Mesothelial cell of epicardium (in vitro differentiated cells): ENCODE data around the gene PPP3R1.

DNA sequence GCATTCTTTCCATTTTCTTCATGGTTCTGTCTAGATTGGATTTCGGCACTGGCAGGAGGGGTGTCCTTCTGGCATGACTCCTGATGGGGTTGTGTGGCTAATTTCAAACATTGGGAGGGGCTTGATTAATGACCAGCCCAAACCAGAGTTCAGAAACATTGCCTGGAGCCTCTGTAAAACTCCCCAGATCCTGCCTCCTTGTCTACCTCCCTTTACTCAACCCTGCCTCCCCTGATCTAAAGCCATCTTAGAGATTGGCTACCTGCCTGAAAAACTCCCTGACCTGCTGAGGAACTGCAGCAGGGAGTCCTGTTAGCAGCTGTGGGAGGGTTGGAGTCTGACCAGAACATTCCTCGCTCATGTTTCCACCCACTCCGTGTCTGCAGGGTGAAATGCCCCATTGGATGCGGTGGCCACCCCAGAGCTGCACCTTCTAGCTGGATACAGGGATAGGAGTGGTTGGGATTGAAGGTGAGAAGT is 207.0 kb upstream of the SPRED2 start:
- PRO-cap, result no peak

- PRO-cap, result no peak
These were observed 347.7 kb upstream of the SPRED2 start for GRCh38 chr2:65780149-65780414.

GRCh38 chr2:66391328-66391609 is 43.7 kb upstream of the MEIS1 start:
- PRO-cap, result no peak

DNA sequence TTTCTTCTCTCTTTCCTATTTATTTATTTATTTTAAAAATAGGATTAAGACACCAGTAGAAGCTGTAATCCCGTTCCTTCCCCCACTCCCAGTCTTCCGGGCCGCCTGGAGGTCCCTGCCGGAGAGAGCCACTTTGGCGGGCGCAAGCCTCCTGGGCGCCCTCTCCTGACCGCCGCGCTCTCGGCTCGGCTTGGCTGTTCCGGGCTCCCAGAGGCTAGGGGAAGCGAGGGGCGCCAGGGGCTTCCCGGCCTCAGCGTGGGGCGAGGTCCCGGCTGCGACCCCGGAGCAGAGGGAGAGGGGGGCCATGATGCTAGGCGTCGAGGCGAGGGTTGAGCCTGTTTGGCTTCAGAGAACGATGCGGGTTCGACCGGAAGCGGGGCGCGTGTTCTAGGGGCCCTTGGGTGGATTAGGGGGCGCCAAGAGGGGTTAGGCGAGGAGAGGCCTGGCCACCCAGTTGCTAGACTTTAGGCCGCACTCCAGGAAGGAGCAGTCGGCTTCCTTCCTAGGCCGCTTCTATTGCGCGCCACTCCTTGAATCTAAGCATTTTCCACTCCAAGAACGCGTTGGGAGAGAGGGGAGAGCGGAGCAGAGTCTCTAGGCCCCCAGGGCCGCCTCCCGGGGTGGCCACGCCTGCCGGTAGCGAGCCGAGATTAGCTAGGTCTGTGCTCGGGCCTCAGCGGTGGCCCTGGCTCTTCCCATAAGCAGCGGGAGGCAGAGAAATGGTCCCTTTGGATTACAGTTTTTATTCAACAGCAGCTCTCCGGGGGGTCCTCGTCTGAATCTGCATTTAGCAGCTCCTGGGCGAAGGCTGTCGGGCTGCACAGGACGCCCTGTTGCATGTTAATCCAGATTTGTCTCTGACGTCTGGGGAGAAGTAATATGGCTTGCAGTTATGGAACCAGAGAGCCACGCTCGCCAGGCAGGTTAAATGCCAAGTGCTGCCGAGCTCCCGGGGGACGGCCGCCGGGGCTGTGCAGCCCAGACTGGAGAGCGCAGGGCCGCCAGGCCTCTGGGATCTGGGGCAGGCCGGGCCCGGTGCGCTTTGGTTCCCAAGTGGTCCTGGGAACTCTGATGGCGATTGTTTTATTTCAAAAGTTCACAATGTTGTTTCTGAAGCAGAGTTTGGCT is 11.3 kb downstream of the MEIS1 start:
- PRO-cap, result no peak

DNA sequence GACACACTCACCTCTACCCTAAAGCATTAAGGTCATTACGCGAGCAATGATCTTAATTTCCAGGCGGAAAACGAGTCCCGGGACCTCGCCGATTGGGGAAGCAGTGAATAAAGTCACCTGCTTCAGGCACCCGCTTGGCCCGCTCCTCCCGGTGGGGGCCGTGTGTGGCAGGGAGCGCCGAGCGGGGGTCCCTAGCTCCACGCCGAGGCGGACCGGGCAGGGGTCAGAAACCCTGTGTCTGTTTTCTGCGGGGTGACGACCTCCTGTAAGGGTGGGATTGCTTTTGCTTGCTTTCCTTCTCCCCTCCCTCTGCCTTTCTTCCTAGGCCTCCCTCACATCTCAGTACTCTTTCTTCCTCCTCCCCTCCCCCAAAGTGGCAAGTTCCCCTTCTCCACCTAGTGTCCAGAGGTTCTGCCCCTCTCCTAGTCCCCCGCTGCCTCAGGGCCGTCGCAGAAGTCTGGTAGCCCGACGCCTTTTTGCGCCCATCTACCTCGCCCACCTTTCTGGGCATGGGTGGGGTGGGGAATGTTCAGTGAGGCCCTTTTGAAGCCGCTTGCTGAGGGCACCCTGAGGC is 142.6 kb downstream of the MEIS1 start:
- PRO-cap, result no peak

DNA sequence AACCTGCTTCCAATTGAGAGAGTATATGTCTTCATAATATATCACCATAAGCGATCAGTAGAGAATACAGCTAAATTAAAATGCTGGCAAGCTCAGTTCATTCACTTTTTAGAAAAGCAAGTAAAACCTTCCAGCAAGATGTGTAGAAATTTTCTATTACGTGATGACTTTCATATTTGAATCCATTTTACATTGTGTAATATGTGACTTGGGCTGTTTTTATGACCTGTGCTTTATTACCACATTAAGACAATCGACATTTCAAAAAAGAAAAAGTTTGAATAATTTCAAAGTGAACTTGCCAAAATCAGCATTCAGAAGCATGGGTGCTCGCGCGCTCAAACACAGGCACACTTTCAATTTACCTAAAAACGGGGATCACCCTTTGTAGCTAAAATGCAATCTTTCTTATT is 253.1 kb downstream of the MEIS1 start:
- PRO-cap, result no peak

GRCh38 chr2:67065260-67065501 is 332.0 kb upstream of the ETAA1 start:
- PRO-cap, result no peak

DNA sequence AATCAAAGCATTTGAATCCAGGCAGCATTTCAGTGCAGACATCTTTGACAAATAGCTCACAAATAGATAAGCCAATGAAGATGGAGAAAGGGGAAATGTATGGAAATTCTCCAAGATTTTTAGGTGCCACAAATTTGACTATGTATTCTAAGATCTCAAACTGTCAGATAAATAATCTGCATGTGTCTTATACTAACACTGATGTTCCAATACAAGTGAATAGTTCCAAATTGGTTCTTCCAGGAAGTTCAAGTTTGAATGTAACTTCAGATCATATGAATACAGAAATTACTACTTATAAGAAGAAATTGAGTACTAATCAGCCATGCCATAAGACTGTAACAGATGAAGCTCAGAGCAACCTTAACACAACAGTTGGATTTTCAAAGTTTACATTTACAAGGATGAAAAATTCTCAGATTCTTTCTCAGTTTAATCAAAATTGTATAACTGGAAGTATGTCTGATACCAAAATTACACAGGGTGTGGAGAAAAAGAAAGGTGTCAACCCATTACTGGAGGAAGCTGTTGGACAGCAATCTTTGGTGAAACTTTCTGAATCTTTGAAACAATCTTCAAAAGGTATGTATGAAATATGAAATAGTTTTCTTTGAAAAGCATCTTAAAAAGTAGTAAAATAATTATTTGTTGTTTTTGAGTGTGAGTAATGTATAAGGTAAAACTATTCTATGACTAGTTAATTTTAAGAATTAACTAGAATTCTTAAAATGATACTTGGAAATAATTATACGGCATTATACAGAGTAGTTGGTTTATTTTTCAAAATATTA is 7.8 kb downstream of the ETAA1 start:
- PRO-cap, result no peak

DNA sequence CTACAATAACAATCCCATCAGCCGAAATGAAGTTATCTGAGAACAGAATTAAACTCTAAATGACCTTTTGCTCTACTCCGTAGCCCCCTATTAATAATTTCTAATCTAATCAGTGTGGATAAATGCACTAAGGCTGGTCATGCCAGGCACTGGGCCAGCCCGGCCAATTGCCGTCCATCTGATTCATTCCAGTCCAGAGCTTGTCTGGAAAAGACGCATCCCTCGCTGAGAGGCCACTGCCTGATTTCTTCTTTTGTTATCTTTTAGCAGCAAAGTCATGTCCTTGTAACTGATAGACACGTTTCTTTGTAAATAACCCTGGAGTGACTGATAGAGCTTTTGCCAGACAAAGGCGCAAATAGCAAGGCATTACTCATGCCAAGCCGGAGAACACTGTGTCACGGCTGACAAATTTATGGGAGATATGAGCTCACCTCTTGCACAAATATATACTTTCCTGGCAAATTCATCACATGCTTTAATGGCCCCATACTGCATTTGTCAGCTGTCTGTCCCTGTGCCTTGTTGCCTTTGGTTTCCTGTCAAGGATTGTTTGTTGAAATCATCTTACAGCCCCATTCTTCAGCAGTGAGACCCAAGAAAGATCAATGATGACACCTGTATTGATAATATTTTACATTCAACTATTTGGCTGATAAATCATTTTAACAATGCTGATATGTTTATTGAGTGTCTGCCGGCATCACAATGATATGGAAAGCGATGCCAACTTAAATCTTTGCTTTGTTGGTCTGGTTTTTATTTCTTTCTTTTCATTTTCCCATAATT is 164.4 kb downstream of the ETAA1 start:
- PRO-cap, result no peak

DNA sequence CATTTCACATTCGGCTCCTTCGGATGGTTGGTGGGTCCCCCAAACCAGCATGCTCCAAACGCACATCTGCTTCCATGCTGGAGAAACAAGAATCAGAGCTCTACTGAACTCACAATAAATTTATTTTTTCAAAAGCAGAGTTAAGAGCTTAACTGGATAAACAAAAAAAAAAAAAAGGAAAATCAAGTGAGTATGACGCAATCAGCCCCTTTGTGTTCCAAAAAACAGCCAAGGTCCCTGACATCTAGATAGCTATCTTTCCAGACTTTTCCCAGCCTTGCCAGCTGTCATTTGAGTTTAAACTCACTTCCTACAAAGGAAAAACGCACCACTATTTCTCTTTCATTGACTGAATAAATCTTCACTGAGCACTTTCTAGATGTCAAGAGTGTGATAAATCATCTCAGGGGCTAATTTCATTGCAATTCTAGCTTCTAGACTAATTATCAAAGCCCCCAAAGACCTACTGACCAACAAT is 290.0 kb downstream of the C1D start:
- PRO-cap, result no peak

DNA sequence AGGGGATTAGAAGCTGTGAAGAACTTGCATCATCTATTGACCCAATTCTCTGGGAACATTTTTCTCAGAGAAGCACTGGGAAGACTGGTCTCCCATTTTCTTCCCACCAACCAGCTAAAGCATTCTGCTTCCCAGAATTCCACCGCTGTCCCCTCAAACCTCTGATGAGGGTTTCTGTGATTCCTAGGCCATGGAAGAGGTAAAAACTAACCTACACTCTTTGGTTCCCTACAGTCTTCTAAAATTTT is 7.5 kb downstream of the DNAAF10 start:
- PRO-cap, result no peak

DNA sequence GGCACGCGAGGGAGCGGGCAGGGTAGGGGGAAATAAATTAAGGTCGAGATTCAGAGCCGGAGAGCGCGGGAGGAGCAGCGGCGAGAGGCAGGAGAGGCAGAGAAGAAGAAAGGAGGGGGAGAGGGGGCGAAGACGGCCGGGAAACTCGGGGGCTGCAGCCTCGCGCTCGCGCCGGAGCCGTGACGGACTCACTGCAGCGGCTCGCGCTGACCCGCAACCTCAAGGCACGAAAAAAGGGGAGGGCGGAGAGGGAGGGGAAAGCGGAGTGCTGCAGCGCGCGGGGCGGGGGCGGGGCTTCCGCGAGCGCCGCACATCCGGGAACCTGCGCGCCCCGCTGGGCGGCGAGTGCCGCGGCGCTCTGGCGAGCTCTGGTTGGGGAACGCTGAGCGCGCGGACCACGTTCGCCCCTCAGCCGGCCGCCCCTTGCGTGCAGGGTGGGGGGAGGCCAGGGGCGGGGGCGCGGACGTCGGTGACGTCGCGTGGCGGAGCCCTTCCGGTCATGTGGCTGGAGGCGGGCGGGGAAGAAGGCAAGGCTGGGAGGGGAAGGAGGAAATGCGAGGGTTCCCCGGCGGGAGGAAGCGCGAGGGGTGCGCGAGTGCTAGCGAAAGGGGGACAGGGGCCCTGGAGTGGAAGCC is at the start of gene PPP3R1:
Gene PPP3R1 (minus strand): TSS at position 228 of the 635 bp plus-strand sequence.
- PRO-cap, result bidirectional peak, plus-strand start at position 530 of the sequence, minus-strand start at position 370 of the sequence

DNA sequence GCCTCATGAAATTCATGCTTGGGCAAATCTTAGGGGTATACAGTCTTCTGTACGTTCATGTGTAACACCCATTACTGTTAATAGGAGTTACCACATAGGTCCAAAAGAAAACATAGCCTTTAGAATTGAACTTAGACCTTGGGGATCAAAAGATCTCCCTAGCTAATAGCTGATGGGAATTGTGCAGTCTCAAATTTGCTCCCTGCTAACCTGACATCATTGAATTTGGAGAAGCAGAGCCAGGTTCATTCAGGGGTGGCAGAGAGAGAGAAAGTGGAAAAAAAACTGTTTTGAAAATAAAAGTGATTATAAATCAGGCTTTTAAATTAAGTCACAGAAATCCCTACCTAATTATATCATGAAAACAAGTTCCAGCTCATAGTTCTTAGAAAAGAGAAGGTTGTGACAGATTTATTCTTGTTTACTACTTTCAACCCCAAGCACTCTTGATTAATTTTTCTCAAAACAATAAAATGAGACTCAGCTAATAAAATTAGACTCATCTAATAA is 28.1 kb upstream of the PPP3R1 start:
- PRO-cap, result no peak

DNA sequence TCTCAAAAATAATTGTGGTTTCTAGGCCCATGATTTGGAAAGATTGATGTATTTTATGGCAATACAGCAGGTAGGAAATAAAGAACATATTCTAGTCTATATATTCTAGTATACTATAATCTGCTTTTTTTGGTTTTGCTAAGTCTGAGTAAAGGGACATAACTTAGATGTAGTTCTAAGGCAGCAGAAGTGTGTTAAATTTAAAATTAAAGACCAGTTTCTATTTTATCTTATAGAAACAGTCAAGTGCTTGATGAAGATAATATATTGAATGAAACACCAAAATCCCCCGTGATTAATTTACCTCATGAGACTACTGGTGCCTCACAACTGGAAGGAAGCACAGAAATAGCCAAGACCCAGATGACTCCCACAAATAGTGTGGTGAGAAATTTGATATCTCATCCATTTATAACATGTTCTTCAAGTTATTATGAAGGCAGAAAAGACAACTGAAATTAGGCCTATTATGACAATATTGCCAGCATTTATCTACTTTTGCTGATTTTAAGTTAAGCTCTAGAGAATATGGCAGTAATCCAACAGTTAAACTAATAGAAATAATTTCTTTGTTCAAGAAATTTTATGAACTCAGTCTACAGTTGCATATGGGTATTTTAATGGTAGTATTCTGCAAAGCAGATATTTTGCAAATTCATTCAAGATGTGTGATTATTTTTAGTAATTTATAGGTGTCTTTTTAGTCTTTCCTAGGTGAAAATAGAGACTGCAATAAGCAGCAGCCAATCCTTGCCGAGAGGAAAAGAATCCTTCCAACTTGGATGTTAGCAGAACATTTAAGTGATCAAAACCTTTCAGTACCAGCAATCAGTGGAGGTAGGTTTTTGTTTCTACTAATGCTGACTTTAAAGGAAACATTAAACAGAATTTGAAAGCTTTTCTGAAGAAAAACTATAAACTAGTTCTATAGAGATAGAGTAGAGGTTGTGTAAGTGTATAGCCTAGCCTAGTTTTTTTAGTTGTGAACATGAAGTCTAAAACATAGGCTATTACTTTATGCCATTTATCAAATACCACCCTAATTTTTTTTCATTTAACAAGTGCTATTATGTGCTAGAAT is 45.8 kb downstream of the APLF start:
- PRO-cap, result no peak

GRCh38 chr2:68577332-68578023 is 65.9 kb upstream of the PROKR1 start:
- PRO-cap, result no peak

DNA sequence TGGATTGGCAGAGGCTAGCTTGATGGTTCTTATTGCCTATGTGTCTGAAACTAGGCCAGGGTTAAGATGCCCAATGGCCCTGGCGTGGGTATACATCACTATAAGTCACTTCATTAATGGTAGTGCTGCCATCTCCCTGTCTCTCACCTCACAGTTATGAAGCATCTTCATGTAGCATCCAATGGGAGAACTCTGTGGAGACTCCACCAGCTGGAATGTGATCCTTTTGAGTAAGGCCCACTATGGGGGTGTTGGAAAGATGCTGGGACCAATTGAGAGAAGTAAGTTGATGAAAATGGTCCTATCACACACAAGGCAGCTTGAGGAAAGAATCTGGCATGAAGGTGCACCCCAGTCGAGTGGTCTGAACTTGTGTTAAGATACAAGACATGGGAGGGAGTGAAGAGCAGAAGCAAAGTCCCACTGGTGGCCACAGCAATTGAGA is 4.7 kb downstream of the ARHGAP25 start:
- PRO-cap, result no peak

DNA sequence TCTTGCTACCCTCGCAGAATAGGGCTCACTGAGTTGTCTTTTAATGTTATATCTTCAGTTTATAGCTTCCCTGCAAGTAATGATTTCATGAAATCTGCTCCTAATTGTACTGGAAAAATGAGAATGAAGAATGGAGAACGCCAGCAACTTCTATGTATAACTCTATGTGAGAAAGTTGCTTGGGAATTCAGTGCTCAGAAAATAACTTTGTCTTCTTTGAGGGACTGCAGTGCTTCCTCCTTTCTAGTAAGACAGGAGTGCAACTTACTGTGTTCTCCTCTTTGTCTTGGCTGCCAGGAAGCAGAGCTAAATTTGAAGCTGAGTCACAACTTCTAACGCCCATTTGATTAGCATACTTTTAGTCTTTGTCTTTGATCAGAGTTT is 6.5 kb downstream of the ARHGAP25 start:
- PRO-cap, result no peak

GRCh38 chr2:68822218-68822912 is 48.8 kb downstream of the BMP10 start:
- PRO-cap, result no peak

DNA sequence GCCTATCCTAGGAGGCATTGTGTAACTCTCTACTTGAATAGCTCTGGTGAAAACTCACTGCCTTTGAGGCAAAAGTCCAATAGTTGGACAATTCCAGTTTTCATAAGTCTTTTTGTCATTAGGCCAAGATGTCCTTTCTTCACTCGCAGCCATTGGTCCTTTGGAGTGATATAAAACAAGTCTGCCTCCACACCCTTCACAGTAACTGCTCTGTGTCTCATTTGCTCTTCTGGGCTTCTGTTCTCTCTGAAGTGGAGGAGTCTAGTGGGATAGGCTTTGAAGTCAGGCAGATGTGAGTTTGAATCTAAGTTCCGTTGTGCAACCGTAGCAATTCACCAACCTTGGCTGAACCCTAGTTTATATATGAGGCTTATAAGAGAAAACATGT is 28.3 kb downstream of the ANTXR1 start:
- PRO-cap, result no peak

GRCh38 chr2:69177079-69177763 is 164.2 kb downstream of the ANTXR1 start:
- PRO-cap, result no peak